Prostate gland (tissue), 2 donors: Measurements from ENCODE around the genes CYP2S1 and ERF.

GRCh38 chr19:40846751-40847567 lies 3.3 kb downstream of the CYP2A6 start:
- PRO-cap: no peak
- RAMPAGE, long total RNA, 2 experiments: no peak in any of the 2 experiments

DNA sequence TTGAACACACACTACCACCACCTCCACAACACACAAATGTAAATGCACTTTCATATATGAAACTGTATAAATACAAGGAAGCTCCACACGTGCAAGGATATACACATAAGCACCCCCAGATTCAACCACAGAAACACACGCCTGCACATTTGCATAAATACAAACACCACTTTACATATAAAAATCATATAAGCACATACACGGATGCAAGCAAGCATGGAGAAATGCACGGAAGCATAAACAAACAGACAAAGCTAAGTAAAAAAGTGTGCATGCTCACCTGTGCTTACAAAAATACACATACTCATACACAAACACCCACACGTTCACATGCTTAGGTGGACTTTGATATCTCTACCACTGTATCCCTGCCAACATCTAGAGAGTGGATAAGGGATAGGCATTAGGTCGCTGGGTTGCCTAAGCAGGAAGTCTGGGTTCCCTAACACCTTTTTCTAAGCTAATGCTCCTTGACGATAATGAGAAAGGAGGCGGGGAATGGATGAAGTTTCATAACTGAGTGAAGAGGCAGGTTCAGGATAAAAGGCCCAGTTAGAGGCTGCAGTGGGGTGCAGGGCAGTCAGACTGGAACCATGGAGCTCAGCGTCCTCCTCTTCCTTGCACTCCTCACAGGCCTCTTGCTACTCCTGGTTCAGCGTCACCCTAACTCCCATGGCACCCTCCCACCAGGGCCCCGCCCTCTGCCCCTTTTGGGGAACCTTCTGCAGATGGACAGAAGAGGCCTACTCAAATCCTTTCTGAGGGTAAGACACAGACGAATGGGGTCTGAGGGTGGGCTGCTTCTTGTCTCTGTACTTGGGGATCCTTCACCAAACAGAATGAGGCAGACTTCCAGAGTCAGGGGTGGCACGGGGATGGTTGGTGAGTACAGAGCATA lies 41.9 kb upstream of the CYP2A7 start:
- PRO-cap: no peak
- RAMPAGE, long total RNA, 2 experiments: start-site peak on the plus strand in 1 of 2 experiments, centred at position 575 of the sequence, 21 reads per replicate

DNA sequence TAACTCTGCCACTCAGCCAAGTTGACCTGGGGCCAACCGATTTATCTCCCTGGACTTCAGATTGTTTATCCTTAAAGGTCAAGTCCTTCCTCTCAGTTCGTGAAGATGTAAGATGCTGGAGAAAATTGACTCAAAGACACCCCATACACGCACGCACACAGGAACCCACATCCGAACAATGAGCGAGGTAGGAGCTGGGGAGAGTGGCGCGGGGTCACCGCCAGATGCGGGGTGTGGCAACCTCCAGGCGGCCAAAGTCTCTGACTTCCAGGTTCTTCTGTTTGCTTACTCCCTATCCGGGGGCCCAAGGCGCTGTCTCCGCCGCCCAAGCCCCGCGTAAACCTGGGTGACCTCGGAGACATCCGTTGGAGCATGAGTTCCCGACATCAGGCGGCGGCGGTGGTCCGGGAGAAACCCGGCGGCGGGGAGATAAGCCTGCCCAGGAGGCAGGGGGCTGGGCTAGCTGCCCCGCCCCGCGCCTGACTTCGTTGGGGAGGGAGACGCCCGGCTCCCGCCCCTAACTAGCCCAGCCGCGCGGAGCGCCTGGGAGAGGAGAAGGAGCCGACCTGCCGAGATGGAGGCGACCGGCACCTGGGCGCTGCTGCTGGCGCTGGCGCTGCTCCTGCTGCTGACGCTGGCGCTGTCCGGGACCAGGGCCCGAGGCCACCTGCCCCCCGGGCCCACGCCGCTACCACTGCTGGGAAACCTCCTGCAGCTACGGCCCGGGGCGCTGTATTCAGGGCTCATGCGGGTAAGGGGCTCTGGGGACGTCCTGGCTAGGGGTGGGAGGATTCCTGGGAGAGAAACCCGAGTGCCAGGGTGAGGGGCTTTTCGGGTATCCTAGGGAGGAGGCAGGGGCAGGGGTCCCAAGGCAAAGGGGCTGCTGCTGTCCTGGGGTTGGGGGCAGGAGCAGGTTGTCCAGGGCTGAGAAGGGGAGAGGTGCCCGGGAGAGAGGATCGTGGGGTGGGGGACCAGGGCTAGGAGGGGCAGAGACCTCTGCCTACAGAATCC lies at the start of gene CYP2S1:
TSS of gene CYP2S1 (plus strand) at position 529 of the 1,011 bp plus-strand sequence.
- PRO-cap: unidirectional peak, plus-strand start at position 529 of the sequence
- RAMPAGE, long total RNA, 2 experiments: no peak in any of the 2 experiments

DNA sequence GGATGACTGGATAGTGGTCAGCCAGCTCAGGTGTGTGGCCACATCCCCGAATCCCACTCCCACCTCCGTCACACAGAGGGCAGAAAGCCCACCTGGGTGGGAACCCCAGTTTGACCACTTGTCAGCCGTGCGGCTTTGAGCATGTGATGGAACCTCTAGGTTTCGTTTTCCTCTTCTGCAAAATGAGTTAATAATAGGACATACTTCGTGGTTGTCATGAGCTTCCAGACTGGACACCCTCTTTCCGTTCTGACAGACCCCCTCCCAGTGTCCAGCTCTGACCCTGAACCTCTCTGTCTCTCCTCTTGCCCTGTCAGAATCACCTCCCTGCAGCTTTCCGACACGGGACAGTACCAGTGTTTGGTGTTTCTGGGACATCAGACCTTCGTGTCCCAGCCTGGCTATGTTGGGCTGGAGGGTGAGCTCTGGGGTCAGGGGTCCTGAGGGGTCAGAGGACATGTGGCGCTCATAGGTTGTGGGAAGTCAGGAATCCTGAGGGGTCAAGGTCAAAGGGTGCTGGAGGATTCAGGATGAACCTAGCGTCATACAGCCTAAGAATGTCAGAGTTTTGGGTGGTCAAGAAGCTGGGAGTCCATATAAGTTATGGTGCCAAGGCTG lies 1.9 kb downstream of the AXL start:
- PRO-cap: no peak
- RAMPAGE, long total RNA, 2 experiments: no peak in any of the 2 experiments

DNA sequence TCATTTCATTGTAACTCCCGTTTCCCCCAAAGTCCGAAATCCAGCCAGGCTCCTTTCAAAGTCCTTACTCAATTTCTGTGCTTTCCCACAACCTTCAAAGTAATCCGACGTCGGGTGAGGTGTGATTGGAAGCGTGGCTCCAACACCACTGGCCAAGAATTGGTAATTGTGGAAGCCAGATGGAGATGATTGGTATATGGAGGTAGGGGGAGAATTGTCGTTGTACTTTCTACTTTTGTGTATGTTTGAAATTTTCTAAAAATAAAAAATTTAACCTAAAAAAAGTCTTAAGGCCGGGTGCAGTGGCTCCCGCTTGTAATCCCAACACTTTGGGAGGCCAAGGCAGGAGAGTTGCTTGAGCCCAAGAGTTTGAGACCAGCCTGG lies 834 bp downstream of the CCDC97 start:
- PRO-cap: no peak
- RAMPAGE, long total RNA, 2 experiments: no peak in any of the 2 experiments

DNA sequence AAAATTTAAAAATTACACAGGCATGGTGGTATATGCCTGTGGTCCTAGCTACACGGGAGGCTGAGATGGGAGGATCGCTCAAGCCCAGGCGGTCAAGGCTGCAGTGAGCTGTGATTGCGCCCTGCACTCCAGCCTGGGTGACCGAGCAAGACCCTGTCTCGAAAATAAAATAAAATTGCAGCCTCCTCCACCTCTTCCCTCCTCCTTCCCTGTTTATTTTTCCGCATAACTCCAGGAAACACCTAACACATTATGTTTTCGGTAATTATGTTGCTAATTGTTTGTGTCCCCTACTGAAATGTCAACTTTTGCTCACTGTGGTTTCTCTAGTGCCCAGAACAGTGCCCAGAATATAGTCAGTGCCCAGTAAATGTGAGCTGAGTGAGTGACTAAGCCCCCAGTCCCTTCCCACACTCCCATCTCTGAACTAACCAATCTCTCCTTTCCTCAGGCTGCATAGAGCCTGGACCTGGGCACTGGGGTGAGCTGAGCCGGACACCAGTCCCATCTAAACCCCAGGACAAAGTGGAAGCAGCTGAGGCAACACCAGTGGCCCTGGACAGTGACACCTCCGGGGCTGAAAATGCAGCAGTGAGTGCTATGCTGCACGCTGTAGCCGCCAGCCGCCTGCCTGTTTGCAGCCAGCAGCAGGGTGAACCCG lies 6.1 kb downstream of the CCDC97 start:
- PRO-cap: no peak
- RAMPAGE, long total RNA, 2 experiments: no peak in any of the 2 experiments

DNA sequence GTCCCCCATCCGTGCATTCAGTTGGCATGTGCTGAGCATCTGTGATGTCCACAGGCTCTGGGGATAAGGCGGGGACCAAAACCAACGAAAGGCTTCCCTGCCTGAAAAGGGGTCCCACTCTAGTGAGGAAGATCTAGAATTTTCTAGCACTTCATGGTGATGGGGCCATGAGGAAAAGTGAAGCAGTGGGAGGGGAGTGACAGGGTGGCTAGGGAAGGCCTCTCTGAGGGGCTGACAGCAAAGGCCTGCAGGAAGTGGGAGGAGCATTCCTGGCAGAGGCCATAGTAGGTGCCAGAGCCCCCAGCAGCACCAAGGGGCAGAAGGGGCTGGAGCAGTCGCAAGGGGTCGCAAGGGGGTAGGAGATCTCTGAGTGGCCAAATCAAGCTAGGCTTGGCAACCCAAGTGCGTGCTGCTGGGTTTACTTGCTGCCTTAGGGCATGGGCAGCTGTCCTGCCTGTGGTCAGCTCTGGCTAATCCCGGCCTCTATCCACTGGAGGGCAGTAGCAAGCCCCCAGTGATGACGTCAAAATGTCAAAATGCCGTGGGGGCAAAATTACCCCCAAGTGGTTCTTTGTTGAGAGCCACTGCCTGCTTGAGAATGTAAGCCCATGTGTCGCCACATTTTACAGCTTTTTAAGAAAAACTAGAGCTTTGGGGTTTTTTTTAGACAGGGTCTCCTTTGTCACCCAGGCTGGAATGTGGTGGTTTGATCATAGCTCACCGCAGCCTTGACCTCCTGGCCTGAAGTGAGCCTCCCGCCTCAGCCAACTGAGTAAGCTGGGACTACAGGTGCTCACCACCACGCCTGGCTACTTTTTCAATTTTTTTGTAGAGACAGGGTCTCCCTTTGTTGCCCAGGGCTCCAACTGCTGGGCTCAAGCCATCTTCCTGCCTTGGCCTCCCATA lies 11.7 kb downstream of the CCDC97 start:
- PRO-cap: no peak
- RAMPAGE, long total RNA, 2 experiments: no peak in any of the 2 experiments

DNA sequence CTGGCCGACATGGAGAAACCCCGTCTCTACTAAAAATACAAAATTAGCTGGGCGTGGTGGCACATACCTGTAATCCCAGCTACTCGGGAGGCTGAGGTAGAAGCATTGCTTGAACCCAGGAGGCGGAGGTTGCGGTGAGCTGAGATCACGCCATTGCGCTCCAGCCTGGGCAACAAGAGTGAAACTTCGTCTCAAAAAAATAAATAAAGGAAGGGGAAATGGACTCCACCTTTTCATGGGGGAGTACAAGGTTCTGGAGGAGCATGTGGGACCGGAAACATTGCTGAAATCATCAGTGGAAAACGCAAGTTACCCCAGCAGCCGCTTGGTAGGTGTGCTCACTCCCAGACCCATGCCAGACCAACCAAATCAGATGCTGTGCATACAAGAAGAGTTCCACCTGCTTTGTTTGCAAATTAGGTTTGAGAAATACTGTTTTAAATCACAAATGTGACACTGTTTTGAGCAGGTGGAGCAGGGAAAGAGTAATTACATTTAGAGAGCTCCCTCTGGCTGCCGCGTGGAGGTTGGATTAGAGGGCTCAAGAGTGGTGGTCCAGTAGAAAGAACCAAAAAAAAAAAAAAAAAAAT lies 4.8 kb downstream of the ERICH4 start:
- PRO-cap: no peak
- RAMPAGE, long total RNA, 2 experiments: no peak in any of the 2 experiments

DNA sequence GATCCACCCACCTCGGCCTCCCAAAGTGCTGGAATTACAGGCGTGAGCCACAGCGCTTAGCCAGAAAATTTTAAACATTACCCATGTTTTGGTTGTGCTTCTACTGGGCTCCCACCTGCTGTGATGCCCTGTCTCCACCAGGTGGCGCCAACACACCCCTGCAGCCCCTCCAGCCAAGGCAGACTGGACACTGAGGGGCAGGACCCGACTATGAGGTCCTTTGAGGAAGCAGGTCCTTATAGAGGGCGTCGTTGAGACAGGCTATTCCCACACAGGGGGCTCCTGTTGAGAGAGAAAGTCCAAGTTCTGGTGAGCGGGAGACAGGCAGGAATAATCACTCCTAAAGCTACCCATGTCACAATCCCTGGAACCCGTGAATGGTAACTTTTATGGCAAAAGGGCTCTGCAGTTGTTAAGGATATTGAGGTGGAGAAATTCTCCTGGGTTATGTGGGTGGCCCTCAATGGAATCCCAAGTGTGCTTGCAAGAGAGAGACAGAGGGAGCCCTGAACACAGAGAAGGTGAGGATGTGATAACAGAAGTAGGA lies 6.5 kb downstream of the ERICH4 start:
- PRO-cap: no peak
- RAMPAGE, long total RNA, 2 experiments: no peak in any of the 2 experiments

DNA sequence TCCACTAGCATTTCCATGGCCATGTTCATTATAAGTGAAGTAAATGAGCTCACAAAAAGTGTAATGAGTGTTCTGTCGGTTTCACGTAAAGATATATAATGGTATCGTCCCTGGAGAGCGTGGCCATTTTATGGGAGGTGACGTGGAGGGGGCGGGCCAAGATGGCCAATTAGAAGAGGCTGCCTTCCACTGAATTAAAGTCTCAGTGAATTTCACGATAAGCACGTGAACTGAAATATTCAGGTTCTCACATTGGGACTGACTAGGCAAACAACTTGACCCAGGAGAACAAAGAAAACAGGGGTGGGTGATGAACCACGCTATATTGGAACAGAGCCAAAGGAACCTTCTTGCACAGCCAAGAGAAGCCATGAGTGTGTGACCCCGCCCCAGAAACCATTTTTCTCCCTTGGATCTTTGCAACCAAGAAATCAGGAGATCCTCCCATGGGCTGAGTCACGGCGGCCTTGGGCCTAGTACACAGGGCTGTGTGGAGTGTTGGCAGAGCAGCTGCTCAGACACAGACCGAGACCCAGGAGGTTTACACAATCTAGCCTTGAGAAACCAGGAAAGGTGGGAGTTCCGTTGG lies 36.8 kb downstream of the ERICH4 start:
- PRO-cap: no peak
- RAMPAGE, long total RNA, 2 experiments: no peak in any of the 2 experiments

DNA sequence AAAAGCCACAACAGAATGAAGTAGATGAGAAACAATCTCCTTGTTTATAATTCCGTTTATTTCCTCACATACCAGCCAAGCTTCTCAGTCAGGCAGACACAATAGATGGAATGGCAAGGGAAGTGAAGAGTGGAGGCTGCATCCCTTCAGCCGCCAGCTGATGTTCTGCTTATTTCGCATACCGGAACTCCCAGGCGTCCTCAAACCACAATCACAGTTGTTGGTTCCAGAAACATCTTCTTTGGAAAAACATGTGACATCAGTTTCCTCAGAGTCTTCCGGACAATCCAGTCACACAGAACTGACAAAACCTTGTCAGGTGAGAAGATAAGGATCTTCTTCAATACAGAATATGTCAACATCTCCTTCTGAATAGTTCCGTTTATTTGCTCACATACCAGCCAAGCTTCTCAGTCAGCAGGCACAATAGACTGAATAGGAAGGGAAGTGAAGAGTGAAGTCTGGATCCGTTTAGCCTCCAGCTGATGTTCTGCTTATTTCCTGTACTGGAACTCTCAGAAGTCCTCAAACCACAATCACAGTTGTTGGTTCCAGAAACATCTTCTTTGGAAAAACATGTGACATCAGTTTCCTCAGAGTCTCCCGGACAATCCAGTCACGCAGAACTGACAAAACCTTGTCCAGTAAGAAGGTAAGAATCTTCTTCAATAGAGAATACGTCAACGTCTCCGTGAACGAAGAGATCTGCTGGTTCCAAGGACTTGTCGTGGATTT lies 45.1 kb upstream of the CEACAM21 start:
- PRO-cap: no peak
- RAMPAGE, long total RNA, 2 experiments: start-site peak on the plus strand in 1 of 2 experiments, centred at position 437 of the sequence, 12 reads per replicate

- PRO-cap: no peak
- RAMPAGE, long total RNA, 2 experiments: no peak in any of the 2 experiments
Measured at GRCh38 chr19:41745916-41746189, 9.5 kb upstream of the CEACAM6 start.

GRCh38 chr19:41861811-41862312 lies 1.8 kb downstream of the RPS19 start:
- PRO-cap: no peak
- RAMPAGE, long total RNA, 2 experiments: no peak in any of the 2 experiments

DNA sequence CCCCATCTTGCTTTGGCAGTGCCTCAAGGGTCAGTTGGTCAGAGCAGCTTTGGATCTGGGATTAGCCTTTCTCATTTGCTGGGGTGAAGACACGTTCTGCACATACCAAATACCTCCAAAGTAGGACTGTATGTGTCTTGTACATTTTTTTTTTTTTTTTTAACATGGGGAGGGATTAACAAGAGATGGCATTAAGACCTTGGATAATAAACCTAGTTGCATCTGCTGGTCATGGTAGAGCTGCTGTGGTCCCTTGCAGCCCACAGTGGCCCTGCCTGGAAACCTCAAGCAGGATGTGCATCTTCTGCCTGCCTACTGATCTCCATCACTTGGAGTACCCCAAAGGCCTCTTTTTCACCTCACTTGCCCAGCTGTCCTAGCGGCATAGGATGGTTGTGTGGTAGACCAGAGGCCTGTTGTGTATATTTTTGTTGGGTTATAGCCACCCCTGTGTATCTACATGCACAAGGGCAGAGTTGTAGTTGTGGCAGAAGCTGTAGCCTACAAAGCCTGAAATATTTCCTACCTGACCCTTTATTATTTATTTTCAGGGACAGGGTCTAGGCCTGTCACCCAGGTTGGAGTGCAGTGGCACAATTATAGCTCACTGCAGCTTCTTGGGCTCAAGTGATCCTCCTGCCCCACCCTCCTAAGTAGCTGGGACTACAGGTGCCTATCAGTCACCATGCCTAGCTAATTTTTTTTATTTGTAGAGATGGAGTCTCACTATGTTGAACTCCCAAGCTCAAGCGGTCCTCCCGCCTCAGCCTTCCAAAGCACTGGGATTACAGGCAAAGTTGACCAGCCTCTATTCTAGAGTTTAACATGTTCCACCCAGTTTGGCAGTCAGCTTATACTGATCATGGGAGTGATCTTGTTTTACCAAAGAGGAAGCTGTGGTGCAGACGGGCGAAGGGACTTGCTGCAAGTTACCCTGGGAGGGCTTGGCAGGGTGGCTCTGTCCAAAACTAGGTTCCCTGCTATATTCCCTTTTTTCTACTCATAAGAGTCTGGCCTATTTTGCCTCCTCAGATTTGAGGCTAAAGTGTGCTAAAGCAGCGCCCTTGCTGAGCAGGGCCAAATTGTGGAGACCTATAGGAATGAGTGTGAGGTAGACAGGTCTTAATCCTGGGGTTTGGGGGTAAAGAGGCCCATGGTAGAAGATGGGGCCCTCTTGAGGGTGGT lies 2.8 kb downstream of the RPS19 start:
- PRO-cap: no peak
- RAMPAGE, long total RNA, 2 experiments: no peak in any of the 2 experiments

DNA sequence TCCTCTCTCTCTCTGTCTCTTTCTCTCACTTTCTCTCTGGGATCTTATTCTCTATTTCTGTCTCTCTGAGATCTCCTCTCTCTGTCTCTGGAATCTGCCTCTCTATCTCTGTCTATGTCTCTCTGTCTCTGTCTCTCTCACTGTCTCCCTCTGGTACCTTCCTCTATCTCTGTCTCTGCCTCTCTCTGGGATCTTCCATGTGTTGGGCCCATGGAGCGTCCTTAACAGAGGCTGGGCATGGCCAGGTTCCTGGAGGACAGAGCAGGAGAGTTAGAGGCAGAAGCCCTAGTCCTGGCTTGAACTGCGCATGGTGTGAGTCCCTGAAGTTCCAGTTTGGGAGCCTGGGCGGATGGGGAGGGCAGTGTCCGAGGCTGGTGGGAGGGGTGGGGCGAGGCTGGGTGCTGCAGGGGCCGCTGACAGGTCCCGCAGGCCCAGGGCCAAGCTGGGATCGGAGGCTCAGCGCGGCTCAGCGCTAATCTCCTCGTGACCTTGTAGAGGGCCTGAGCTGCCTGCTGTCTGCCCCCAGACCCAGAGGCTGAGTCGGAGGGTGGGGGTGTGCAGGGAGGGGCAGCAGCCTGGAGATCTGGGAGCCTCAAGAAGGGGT lies 3.2 kb downstream of the ATP1A3 start:
- PRO-cap: no peak
- RAMPAGE, long total RNA, 2 experiments: no peak in any of the 2 experiments

- PRO-cap: no peak
- RAMPAGE, long total RNA, 2 experiments: no peak in any of the 2 experiments
Measured at GRCh38 chr19:42122682-42123633, 9.3 kb downstream of the POU2F2 start.

DNA sequence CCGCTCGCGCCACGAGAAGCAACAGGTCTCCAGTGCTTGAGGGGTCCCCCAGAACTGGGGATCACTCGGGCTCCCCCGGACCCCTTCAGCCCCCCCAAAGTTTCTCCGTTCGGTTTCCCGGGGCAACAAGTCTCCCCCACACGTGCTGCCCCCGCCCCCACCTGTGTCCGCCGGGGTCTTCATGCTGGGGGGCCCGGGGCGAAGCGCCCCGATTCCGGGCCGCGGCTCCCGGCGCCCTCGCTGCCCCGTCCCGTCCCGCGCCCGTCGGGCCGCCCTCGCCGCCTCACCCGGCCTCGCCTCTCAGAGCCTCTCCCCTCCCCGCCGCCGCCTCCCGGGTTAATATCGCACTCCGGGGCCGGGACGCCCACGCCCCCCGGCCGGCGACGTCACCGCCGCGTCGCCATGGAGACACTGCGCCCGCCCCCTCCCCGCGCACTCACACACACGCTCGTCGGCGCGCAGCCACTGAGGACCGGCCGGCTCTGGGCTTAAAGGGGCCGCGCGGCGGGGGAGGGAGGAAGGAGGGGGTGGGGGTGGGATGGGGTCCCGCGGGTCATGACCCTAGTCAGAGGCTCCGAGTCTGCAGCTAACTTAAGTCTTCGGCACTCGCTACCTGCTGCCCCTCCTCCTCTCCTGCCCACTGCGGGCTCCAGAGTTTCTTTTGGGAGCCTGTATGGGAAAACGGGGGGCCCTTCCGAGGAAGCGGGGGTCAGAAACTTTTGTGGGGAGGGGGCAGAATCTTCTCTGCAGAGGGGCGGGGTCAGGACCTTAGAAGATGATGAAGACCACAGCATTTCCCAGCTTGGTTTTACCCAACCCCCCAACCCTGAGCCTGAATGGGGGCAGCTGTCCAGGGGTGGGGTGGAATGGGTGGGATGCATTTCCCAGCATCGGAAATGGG lies at the start of gene ERF:
TSS of gene ERF (minus strand) at position 312 of the 901 bp plus-strand sequence.
- PRO-cap: bidirectional peak, plus-strand start at position 465 of the sequence, minus-strand start at position 312 of the sequence
- RAMPAGE, long total RNA, 2 experiments: no peak in any of the 2 experiments

DNA sequence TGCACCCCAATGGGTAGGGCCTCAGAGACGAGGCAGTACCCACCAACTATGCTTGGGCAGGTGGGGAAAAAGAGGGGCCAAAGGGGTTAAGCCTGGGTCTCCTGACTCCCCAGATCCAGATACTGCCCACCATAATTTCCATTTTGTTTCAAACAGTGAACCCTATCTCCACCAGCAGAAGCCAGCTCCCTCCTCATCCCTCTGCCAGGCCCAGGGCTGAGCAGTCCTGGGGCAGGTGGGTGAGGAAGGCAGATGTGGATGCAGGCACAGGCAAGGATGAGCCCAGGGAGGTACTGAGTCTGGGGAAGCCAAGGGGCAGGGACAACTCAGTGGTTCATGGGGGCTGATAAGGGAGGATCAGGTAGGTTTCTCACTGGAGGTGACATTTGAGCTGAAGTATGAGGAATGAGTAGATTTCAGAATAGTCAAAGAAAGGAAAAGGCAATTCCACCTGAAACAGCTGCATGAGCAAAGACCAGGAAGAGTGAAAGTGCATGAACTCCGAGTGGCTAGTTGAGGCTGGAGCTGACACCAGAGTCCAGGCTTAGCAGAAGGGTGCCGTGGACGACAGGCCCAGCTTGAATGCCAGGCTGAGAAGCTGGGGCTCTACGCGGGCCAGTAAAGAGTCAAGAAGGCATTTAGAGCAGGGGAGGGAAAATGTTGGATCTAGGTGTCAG lies 10.2 kb downstream of the CIC start:
- PRO-cap: no peak
- RAMPAGE, long total RNA, 2 experiments: no peak in any of the 2 experiments

DNA sequence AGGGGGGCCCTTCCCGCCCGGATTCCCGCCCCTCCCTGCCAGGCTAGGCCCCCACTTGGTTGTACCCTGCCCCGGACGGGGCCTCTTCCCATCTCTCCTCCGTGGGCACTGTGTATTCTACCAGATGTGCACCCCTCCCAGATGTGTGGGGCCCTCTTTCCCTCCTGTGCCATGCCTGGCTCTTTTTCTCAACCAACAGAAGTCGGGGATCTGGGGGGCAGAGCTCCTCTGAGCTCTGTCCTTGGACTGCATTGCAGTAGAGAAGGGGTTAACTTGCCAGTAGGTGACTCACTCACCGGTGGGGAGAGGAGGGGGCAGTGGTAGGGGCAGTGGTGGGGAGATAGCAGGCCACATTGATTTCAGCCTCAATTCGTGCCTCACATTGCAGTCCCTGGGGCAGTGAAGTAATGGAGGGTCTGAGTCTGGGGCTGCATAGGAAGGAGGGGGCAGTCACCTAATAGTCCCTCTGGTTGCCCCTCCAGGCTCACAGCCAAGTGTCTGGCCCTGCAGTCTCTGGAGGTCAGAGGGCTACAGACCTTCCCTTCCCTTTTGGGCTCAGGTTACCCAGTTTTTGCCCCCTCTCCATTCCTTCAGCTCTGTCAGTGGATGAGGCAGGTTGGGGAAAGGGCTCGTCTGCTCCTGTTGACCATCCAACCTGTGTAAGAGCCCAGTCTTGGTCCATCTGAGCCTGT lies 12.8 kb downstream of the CIC start:
- PRO-cap: no peak
- RAMPAGE, long total RNA, 2 experiments: no peak in any of the 2 experiments

DNA sequence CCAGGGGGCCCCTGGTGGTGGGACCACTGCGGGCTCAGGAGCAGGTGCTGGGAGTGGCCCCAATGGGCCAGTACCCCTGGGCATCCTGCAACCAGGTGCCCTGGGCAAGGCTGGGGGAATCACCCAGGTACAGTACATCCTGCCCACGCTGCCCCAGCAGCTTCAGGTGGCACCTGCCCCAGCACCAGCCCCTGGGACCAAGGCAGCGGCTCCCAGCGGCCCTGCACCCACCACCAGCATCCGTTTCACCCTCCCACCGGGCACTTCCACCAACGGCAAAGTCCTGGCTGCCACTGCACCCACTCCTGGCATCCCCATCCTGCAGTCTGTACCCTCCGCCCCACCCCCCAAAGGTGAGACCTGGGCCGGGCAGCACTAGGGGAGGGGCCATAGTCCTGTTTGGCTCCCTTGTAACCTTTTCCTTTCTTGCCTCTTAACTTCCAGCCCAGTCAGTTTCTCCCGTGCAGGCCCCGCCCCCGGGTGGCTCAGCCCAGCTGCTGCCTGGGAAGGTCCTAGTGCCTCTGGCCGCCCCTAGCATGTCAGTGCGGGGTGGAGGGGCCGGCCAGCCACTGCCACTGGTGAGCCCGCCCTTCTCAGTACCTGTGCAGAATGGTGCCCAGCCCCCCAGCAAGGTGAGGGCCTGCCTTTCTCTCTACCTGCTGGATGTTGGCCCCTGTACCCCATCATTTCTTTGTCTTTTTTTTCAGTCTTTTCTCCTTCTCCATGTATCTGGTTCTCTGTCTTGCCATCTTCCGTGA lies 10.6 kb upstream of the PRR19 start:
- PRO-cap: no peak
- RAMPAGE, long total RNA, 2 experiments: no peak in any of the 2 experiments